AG10803 (cell line): Measurements from ENCODE around the genes ERI3, DYNLT4, BTBD19, EIF2B3, HPDL, PRDX1 and AKR1A1.

DNA sequence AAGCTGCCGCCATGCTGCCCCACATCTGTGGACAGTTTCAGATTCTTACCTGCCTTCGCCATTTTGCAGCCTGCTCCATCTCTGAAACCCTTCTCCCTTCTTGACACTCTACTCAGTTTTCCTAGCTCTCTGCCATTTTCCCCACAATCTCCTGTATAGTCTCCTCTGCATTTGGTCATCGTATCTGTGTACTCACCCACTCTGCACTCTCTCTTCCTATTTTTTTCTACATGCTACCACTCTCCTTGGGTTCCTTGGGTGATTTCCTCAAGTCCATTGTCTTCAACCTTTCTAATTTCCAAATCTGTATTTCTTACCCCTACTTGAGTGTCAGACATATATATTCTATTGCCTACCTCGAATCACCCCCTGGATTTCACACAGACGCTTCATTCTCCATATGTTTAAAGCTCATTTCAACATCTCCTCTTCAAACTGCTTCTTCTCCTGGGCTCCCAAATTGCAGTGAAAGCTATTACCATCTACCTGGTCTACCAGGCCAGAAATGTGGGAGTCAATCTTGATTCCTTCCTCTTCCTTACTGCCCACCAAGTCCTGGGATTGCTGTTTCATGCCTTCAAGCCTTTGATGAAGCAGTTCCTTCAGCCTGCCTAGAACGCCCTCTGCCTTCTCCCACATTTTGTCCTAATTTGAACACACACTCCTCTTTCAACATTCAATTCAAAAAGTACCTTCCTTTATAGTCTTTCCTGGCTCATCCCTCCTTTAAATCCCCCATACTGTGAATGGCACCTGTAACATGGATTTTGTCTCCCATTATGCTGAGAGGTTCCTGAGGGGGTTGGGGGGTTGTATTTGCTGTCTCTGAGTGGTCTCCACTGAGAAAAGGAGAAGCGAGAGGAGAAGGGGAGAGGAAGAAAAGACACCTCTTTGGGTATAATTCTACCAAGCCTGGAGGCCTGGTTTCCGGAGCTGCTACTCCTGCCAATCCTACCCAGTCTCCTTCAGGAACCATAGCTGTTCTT, 42.3 kb downstream of the DMAP1 start:
- RRBS, result no CpG with 5 or more reads among the region's 8 CpGs

GRCh38 chr1:44354595-44355647, at the start of gene ERI3:
TSS of gene ERI3 (minus strand) at chr1:44355257.
- RRBS, result 3% methylated on average over 6 of the region's 73 CpGs

- RRBS, result no CpG with 5 or more reads among the region's 42 CpGs
Observed at GRCh38 chr1:44418072-44418790, 13.2 kb downstream of the RNF220 start.

DNA sequence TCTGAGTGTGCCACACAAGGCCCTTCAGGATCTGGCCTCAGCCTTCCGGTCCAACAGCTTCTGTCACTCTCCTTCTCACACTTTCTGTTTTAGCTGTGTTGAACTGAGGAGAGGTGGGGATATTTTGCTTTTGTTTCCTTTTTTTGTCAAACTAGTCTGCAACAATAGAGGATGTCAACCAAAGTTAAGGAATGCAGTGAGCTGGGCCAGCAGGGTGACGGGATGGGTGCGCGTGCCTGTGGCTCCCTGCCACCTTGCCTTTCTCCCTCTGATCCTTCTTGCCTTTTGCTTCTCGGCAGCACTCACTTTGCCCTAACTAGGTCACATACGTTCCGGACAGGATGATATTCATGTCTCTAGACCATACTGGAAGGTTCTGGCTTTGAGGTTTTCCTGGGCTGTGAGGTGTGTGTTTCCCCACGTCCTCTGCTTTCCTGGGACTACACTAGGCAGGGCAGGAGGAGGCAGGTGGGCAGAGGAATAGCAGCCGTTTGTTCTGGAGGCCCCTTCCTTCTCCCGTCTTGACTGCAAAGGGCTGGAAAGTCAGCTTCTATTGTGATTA, 67.7 kb downstream of the RNF220 start:
- RRBS, result no CpG with 5 or more reads among the region's 10 CpGs

DNA sequence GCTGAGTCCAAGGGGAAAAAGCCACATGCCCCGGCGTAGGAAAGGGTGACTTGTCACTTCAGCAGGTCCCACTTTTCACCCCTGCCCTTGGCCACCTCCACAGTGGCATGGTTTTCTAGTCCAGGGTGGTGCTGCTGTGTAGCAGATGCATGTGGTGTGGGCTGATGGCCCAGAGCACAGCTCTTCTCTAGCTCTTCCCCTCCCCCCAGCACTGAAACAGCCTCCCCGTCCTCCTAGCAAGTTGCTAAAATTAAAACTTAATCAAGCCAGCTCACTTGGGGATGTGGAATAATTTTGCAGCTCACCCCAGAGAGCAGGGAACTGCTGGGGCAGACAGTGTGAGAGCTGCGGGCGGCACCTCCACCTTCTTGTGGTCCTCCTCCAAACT, 91.5 kb downstream of the RNF220 start:
- RRBS, result no CpG with 5 or more reads among the region's 5 CpGs

DNA sequence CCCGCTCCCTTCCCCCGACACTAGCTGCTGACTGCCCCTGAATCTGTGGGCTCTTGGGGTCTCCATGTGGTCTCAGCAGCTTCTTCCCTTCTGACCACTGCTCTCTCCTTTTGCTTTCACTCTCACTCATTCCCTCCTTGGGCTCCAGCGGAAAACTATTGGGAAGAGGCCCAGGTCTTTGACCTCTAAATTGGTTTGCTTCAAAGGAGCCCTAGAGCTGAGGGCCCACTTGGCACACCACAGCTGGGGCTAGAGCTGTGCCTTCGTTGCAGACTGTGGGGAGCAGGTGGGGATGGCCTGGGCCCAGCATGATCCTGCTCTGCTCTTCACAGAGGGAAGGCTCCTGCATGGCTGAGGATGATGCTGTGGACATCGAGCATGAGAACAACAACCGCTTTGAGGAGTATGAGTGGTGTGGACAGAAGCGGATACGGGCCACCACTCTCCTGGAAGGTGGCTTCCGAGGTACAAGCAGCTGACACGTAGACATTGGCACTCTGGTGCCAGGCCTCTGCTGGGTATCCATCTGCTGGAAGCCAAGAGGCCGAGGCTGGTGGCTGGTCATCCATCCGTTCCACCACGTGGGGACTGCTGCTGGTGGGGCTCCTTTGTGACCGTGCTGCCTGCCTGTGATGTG, 38.5 kb downstream of the TMEM53 start:
- RRBS, result no CpG with 5 or more reads among the region's 14 CpGs

GRCh38 chr1:44643962-44644572, 30.2 kb downstream of the TMEM53 start:
- RRBS, result no CpG with 5 or more reads among the region's 8 CpGs

GRCh38 chr1:44644877-44646023, 29.0 kb downstream of the TMEM53 start:
- RRBS, result 28% methylated on average over 10 of the region's 29 CpGs

DNA sequence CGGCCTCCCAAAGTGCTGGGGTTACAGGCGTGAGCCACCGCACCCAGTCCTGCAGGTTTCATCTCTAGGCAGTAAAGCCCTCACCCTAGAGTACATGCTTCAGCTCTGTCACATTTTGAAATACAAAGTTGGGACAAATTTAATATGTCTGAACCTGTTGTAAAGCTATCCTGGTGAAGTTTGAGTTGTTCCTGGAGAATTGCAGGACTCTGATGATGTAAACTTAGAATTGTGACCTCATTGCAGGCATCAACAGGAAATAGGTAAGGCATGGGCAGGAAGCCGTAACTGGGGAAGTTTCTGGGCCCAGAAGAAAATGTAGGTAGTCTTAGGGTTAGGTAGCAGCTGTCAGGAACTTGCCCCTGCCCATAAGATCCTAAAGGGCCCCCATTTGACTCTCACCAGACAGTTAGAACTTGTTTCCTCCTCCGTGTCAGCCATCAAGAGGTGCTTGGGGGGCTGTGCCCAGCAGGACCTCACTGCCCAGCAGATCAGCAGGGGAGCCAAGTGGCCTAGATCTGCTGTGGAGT, 6.6 kb downstream of the KIF2C start:
- RRBS, result no CpG with 5 or more reads among the region's 5 CpGs

DNA sequence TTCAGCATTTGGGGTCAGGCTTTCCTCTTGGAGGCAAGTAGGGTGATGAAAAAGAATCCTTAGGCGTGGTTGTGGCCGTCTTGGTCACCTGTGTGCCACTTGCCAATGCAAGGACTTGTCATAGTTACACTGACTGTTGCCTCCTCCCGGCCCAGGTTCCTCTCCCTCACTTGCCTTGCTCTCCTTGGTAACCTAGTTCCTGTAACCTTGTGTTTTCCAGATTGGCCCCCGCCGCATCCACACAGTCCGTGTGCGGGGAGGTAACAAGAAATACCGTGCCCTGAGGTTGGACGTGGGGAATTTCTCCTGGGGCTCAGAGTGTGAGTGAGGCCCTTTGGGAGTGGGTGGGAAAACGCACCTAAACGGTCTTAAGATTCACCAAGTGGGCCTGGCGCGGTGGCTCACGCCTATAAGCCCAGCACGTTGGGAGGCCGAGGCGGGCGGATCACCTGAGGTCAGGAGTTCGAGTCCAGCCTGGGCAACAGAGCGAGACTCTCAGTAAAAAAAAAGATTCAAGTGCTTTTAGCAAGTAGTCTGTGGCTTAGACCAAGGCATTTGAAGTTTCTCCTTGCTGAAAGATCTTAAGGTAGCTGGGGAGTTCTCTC, 1.2 kb downstream of the RPS8 start:
- RRBS, result no CpG with 5 or more reads among the region's 20 CpGs

DNA sequence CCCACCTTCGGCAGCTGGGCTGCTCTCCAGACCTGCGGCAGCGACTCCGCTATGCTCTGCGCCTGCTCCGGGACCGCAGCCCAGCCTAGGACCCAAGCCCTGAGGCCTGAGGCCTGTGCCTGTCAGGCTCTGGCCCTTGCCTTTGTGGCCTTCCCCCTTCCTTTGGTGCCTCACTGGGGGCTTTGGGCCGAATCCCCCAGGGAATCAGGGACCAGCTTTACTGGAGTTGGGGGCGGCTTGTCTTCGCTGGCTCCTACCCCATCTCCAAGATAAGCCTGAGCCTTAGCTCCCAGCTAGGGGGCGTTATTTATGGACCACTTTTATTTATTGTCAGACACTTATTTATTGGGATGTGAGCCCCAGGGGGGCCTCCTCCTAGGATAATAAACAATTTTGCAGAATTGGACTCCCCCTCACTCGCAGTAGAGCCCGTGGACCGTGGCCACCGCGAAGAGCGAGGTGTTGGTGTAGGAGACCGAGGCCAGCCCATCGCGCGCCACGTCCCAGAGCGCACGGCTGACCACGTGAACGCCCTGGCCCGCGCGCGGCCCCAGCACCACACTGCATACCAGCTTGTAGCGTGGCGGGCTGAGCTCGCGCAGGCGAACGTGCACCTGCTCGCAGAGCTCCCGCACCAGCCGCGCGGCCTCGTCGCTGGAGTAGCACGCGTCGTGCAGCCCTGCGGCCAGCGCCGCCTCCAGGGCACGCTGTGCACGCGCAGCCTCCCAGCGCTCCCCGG, 1.4 kb downstream of the DYNLT4 start:
- RRBS, result 100% methylated on average over 1 of the region's 54 CpGs

DNA sequence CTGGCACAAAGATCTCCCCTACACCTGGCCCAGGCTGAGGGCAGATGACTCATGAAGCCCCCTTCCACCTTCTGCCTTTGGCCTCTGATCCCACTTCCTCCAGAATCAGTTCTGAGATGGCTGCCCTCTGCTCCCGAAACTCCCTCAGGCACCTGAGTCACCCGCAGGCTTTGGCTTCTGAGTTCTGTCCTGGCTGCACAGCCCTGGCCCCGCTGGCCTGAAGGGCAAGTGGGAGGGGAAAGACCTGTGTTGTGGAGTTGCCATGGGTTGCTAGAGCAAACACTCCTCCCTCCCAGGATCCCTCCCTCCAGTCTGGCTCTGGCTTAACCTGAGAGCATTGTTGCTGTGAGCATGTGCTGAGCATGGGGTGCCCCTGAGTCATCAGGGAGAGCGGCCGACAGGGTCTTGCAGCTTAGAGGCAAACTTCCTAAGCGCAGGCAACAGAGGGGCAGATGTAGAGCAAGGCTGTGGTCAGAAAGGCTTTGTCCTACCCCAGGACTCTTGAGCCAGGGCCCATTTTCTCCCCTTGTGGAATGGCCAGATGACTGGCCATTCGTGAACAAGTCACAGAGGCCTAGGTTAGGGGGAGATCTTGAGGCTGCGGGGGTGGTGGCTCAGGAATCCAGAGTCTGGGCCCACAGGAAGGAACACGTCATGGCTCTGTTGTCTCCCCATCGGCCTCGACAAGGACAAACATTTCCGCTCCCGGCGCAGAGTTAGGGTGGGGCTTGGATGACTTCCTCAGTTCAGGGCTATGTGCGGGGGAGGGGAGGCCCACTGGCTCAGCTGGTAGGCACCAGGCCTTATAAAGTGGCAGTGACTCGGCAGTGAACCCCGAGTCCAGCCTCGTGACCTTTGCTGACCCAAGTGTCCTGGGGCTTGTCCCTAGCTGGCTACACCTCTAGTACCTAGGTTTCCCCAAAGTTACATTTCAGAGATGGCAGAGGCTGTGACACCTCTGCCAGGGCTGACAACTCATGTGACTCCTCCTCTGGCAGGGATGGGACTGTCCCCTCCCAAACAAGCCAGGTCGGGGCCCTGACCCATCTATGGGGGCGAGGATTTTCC, at the start of gene DYNLT4:
Gene DYNLT4, minus strand, starts transcription at position 179 of the 1,068 bp plus-strand sequence.
- RRBS, result no CpG with 5 or more reads among the region's 20 CpGs

- RRBS, result no CpG with 5 or more reads among the region's 21 CpGs
Observed at GRCh38 chr1:44808241-44808943, at the start of gene BTBD19. TSS of gene BTBD19 (plus strand) at chr1:44808523.

DNA sequence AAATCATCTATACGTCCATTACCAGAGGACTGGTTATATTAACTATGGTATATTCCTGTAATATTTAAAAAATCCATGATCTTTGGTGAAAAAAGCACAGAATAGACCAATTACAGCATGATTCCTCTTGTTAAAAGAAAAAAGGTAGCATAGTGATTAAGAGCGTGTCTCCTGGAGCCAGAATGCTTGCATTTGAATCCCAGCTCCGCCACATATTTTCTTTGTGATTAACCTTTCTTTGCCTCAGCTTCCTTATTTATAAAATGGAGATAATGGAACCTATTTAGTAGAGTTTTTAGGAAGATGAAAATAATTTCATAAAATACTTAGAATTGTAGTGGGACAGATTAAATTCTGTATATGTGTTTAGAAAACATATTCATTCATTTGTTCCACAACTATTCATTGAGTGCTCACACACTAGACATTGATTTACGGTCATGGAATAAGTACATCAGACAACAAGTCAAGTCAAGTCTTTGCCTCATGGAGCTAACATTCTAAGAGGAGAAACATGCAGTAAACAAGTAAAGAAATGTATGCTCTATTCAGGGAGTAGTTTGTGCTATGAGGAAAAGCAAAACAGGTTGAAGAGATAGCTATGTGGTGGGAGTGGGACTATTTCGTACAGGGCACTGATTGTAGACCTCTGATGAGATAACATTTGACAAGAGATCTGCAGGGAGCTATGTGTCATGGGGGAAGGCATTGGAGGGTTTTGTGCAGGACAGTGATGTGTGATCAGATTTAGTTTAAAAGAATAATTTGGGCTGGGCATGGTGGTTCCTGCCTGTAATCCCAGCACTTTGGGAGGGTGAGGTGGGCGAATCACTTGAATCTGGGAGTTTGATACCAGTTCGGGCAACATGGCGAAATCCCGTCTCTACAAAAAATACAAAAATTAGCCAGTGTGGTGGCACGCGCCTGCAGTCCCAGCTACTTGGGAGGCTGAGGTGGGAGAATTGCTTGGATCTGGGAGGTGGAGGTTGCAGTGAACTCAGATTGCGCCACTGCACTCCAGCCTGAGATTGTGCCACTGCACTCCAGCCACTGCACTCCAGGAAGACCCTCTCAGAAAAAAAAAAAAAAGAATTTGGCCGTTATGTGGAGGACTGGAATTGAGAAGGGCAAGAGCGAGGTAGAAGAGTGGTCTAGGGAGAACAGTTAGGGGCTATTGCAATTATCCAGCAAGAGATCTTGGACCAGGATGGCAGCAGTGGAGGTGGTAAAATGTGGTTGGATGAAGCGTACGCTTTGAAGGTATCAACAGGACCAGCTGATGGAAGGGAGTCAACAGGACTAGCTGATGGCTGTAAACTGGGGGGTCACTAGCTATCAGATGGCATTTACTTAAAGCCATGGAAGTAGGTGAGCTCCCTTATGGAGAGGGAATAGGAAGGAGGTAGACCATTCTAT, 9.2 kb downstream of the BTBD19 start:
- RRBS, result no CpG with 5 or more reads among the region's 16 CpGs

GRCh38 chr1:44986098-44986978, at the start of gene EIF2B3:
TSS of gene EIF2B3 (minus strand) at chr1:44986595.
- RRBS, result 1% methylated on average over 10 of the region's 53 CpGs

- RRBS, result 24% methylated on average over 24 of the region's 102 CpGs
Observed at GRCh38 chr1:45326573-45327690, at the start of gene HPDL. TSS of gene HPDL (plus strand) at chr1:45326895.

GRCh38 chr1:45521645-45522480, at the start of gene PRDX1:
TSS of gene PRDX1 (minus strand) at chr1:45521884.
- RRBS, result 2% methylated on average over 22 of the region's 56 CpGs

GRCh38 chr1:45550314-45551493, at the start of gene AKR1A1:
TSS of gene AKR1A1 (plus strand) at chr1:45550826.
- RRBS, result 3% methylated on average over 4 of the region's 52 CpGs

DNA sequence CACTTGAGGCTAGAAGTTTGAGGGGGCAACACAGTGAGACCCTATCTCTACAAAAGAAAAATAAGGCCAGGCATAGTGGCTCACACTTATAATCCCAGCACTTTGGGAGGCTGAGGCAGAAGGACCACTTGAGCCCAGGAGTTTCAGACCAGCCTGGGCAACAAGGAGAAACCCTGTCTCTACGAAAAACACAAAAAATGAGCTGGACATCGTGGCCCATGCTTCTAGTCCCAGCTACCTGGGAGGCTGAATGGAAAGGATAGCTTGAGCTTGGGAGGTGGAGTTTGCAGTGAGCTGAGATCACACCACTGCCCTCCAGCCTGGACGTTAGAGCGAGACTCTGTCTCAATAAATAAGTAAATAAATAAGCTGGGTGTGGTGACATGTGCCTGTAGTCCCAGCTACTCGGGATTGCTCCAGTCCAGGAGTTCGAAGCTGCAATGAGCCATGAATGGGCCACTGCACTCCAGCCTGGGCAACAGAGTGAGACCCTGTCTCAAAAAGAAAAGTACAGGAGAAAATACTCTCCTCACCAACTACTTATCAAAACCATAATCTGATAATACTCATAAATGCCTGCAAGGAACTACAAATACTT, 3.6 kb downstream of the AKR1A1 start:
- RRBS, result no CpG with 5 or more reads among the region's 6 CpGs

DNA sequence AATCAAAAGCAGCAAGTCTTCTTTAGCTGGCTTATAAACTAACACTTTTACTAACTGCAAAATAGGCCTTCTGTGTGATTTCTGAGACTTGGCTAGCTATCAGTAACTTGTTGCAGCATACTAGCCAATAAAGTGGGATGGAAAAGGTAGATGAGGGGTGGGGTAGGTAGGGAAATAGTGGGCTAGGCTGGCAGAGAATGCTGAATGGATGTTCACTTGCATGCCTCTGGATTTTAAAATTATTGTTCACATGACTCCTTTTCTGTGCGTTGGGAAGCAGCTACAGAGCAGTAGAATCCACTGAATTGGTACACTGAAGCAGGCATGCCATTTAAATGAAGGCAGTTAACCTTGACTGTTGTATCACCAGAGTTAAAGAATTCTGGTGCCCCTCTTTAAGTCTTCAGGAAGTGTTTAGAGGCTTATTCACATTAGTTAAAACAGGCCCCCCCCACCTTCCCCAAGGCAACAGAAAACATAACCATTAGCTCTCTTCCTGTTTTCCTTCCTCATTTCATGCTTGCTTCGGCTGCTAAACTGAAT, 15.3 kb downstream of the CCDC17 start:
- RRBS, result no CpG with 5 or more reads among the region's 2 CpGs